AG04449 (cell line): ENCODE data around the gene SNUPN.

GRCh38 chr15:75178155-75179204 lies 23.2 kb upstream of the C15orf39 start:
- RRBS: 7% methylated on average over 29 of the region's 61 CpGs

DNA sequence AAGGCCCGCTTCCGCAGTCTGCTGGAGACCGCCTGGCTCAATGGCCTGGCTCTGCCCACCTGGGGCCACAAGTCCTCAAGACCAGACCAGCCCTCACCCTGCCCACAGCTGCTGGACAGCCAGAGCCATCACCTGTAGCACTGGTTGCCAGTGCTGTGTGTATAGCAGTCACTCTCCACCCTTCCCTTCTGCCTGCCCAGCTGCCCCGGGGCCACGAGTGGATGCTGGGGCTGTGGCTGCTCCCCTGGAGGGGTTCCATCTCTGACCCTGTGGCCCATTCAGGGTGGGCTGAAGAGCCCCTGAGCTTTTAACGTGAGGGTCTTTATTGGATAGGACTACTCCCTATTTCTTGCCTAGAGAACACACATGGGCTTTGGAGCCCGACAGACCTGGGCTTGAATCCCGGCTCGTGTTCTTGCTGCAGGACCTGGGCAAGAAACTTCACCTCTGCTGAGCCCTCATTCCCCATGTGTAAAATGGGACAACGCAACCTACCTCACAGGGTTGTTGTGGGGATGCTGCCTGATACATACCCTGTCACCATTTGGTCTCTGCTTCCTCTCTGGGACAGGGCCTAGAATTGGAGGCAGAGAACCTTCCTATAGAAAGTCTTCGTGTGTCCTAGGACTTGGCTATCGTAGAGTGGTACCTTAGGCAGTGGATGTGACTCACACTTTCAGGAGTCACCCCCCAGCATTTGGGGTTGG lies 9.4 kb downstream of the C15orf39 start:
- RRBS: no CpG with 5 or more reads among the region's 12 CpGs

DNA sequence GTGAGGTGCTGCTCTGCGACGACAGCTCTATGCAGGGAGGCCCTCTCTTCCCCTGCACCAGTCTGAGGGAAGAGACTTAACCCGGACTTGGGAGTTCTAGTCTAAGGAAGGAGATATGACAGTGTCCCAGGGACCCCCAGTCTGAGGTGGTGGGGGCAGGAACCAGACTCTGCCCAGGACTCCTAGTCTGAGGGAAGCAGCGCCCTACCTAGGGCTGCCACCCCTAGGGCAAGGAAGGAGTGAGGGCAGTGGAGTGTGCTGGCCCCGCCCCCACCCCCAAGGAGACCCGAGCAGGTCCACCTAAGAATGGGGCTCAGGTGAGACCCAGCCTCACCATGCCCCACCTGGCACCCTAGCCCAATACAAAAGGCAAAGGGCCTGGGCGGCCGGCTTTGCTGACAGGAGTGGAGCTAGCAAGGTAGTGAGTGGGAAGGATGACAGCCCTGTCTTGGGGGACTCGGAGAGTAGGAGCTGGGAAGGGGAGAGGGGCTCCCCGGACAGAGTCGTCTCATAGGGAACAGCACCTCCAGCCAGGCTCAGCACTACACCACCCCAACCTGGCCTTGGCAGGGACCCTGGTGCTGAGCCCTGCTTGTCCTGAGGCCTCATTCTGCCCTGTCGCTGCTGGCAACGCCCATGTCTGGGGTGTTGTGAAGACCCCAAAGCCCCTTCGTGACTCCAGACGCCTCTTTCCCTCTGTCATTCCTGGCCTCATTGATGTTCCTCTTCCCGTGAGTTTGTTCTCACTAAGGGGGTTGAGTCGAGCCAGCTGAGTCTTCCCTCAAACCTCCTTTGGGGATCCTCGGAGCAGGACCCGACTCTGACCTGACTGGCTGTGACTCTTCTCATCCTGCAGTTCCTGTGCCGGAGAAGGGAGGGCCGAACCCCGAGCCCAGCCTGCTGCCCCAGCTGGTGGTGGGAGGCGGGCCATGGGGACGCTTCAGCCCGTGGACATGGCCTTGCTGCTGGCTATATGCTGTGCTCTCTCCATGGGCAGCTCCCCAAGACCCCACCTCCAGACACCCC lies 12.2 kb downstream of the C15orf39 start:
- RRBS: no CpG with 5 or more reads among the region's 25 CpGs

GRCh38 chr15:75396172-75396745 lies 27.9 kb upstream of the MAN2C1 start:
- RRBS: no CpG with 5 or more reads among the region's 4 CpGs

- RRBS: 3% methylated on average over 6 of the region's 46 CpGs
Observed at GRCh38 chr15:75455226-75455693, 3.8 kb upstream of the SIN3A start.

- RRBS: no CpG with 5 or more reads among the region's 2 CpGs
Observed at GRCh38 chr15:75577275-75577816, 1.8 kb downstream of the PTPN9 start.

DNA sequence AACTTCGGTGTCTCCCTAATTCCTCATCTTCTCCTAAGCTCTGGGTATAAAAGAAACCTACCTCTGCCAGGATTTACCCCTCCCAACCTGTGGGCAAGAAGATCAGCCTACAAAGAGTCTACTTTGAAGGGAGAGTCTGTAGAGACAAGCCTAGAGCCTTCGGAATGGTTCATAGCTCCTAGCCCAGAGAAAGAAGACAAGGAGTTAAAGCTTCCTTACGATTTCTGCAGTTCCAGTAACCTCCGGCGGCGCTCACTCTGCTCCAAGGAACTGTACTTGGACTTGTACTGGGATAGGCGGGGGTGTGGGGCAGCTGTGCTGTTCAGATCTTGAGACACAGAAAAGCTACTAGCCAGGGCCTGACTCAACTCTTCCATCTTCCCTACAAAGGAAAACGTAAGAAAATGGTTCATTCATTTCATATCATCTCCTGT lies 4.8 kb downstream of the SNUPN start:
- RRBS: no CpG with 5 or more reads among the region's 8 CpGs

- RRBS: 3% methylated on average over 39 of the region's 67 CpGs
Observed at GRCh38 chr15:75625206-75626199, at the start of gene SNUPN. TSS of gene SNUPN (minus strand) at chr15:75625725.

DNA sequence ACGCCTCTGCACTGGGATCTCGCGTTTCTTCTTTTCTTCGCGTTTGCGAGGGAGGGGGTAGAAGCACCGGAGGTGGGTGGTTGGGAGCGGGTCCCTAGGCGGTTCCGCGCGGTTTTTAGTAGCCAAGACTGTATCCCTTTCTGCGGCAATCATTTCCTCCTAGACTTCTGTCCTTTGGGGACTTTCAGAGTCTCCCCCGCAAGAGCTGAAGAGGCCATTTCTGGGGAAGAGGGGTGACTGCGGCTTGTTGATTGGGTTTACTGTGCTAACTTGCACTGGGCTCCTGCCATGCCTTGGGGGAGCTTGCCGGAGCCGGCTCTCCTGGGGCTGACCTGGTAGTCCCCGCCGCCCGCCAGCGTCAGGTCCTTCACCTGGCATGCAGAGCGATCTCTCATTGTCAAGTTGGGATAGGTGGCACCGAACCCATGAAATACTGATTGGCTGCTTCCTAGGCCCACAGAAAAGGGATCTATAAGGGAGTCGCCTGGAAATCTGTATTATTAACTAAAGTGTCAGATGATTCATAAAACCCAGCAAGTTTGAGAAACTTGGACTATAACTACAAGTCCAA lies 392 bp upstream of the IMP3 start:
- RRBS: no CpG with 5 or more reads among the region's 24 CpGs

DNA sequence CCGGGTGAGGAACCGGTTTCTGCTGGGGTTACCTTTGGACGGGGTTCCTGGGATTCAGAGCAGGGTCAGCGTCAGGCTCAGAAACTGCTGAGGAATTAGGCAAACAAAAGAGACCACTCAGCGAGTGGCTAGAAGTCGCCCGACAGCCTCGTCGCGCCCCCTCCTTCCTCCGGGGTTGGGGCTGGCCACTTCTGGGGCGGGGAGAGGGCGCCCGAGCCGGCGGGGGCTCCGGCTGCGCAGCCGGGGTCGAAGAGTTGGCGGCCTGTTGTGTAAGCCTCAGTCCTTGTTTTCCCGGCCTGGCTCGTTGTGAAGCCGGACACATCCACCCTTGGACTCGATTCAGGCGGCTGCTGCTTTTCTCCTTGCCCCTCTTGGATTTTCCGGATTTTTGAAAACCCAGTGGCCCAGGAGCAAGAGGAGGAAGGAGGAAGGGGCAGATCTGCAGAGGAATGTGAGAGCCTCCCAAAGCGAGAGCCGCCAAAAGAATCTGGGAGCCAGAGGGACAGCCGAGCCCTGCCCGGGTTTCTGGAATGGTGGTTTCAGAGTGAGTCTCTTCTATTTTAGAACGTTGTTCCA lies 521 bp downstream of the SNX33 start:
- RRBS: 3% methylated on average over 14 of the region's 32 CpGs

GRCh38 chr15:75669098-75670228 lies 21.8 kb downstream of the SNX33 start:
- RRBS: no CpG with 5 or more reads among the region's 20 CpGs

DNA sequence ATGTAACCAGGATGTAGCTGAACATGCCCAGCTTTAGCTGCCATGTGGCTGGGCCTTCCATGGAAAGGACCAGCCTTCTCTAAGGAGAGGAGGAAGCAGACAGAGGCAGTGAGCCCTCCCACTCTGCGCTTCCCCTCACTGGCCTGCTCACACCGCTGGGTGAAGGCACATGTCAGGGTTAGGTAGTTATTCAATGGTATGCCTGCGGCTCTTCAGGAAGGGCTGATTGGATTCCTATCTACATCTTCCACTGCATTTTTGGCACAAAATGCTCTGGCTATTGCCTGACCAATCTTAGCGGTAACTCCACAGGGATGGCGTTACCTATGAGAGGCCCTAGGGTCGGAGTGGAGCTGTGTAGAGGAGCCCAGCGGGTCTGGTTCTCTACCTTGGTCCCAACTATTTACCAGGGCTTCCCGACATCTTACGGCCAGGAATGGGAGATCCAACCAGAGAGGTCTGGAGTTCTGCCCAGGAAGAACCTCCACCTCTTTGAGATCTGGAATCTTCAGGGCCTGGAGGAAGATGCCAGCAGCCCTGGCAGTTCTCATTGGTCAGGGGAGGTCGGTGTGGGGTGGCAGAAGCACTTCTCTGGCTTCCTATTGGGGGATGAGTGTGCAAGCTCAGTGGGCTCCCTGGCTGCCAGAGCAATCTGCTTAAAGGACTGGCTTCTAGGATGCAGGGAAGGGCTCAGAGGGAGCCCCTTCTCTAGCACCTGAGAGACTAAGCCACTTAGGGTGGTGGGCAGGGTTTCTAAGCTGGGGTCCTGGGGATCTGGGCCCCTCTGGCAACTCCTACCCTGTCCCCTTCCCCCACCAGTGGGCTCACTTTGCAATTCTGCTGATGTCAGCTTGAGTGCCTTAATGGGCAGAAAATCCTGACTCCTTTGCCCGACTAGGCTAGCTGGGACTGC lies 24.2 kb downstream of the SNX33 start:
- RRBS: no CpG with 5 or more reads among the region's 11 CpGs

DNA sequence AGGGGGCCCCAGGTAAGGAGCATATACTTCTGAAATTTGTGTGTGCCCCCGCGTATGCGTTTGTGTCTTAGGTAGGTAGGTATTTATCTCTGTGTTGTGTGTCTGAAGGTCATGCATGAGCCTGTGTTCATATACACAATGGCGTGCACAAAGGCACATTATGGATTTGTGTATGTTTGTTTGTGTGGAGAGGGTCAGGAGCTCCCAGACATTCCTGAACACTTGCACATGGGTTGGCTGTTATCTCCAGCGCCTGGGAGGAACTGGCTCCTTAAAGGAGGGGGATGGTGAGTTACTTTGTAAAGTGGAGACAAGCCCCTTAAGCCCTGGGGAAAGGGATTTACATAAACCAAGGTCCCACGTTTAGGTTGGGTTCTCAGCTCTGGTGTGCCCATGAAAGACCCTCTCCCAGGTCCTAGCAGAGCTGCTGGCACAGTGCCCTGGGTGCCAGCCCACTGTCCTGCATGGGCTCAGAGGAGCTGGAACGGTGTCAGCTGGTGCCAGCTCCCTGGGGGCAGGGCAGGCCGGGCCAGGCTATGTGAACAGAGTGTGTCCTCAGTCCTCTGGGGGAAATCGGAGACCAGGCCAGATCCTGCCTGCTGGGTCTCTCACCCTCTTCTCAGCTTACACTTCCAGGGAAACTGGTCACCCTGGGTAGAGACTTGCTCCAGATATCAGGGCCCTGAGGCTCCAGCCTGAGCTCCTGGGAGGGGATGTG lies 25.0 kb downstream of the SNX33 start:
- RRBS: no CpG with 5 or more reads among the region's 9 CpGs

DNA sequence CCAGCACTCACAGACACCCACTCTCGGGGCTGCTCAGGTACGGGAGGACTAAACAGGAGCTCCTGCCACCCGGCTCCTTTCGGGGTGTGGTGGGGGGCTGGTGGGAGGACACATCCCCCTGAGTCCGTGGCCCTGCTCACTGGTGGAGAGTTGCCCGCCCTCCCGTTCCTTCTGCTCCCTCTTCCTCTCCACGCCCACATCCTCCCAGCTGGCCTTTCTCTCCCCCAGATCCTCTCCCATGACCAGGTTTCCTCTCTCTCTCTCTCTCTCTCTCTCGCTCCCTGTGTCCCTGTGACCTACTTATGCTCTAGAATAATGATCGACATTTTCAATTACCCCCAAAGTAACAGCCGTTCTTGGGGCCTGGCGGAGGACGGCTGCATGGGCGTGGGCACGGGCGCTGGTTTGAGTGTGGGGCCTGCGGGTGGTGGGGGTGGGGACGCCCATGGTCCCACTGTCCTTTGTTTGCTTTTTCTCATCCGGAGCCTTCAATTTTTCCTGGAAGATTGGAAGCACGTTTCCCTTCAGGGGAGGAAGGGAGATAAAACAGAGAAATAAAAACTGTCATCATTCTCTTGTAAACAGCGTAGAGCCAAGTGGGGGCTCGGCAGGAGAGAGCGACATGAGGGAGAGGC lies 7.9 kb downstream of the ODF3L1 start:
- RRBS: no CpG with 5 or more reads among the region's 23 CpGs

GRCh38 chr15:75844356-75844984 lies 1.2 kb downstream of the UBE2Q2 start:
- RRBS: no CpG with 5 or more reads among the region's 23 CpGs

- RRBS: no CpG with 5 or more reads among the region's 10 CpGs
Observed at GRCh38 chr15:75901831-75902542, 1.7 kb upstream of the FBXO22 start.

DNA sequence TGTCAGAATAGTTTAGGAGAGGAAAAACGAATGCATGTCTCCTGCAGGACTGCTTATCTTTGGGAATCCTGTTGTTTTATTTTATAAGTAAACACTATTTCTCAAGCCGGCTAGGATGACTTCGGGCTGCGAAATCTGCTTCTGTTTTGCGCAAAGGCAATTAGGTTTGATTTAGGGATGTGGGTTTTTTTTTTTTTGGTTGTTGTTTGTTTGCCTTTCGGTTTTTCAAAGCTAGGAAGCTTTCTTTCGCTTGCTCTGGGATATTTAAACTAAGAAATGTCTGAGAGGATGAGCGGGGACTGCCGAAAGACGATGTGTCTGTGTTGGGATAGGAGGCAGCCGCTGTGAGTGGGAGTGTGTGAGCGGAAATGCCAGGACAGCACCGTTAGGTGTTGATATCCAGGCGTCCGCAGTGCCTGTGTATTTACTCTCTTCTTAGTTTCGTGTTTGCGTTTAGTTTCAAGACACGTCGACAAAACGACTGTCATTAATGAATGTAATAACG lies 526 bp downstream of the ISL2 start:
- RRBS: no CpG with 5 or more reads among the region's 21 CpGs

- RRBS: 30% methylated on average over 59 of the region's 94 CpGs
Observed at GRCh38 chr15:76342291-76343258, 6.0 kb downstream of the ISL2 start.

DNA sequence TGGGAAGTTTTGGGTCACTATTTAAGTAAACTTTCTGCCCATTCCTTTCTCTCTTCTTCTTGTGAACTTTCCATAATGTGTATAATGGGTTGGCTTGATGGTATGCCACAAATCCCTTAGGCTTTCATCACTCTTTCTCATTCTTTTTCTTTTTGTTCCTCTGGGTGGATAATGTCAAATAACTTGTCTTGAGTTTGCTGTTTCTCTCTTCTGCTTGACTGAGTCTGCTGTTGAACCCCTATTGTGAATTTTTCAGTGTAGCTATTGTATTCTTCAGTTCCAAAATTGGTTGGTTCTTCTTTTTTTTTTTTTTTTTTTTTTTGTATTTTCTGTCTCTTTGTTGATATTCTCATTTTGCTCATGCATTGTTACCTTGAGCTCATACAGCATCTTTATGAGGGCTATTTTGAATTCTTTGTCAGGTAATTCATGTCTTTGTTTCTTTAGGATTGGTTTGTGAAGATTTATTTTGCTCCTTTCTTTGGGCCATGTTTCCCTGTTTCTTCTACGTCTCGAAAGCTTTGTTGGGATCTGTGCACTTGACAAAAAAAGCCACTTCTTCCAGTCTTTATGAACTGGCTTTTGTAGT lies 129.6 kb downstream of the ISL2 start:
- RRBS: no CpG with 5 or more reads among the region's 2 CpGs

- RRBS: no CpG with 5 or more reads among the region's 11 CpGs
Observed at GRCh38 chr15:76988407-76988997, 6.4 kb upstream of the PSTPIP1 start.